Bile duct (tissue), 1 donor: ENCODE measurements around a stretch of chr10.

GRCh38 chr10:97024121-97024696 is 161.6 kb downstream of the SLIT1 start:
- PRO-cap: no peak

DNA sequence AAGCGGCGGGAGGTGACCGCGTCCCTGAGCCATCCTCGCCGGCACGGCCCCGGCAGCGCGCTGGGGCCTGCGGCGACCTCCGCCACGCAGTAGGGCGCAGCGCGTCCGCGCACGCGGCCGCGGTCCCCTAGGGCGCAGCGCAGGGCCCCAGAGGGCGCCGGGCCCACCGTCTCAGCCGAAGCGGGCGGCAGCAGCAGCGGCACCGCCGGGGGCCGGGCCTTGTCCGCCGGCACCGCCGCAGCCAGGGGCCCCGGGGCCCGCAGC is 497 bp downstream of the FRAT2 start:
- PRO-cap: no peak

GRCh38 chr10:97380335-97381226 is 20.6 kb downstream of the RRP12 start:
- PRO-cap: no peak

DNA sequence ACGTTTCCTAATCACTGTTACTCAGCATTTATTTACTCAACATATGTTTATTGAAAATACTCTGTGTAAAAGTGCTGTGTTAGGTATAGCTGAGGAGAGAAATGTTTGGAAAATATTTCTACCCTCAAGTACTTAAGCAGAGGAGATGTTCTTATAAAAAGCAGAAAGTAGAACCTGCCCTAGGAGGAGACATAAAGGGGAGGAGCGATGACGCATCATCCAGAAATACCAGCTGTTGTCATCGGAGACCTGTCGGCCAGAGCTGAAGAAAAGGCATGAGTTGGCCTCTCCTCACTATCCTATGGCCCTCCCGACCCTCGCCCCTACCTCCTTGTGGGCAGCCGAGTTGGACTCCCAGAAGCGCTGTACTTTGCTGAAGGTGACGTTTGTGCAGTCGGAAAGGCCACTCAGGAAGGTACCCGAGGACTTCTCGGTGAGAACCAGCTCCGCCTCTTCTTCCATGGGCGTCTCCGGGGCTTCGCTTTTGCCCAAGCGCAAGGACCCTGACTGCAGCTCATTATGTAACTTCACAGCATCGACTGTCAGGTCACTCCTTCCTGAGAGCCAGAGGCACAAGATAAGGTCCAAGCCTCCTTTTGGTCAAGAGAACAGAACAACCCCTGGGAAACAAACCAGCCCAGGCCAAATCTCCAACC is 1.0 kb downstream of the RRP12 start:
- PRO-cap: no peak

DNA sequence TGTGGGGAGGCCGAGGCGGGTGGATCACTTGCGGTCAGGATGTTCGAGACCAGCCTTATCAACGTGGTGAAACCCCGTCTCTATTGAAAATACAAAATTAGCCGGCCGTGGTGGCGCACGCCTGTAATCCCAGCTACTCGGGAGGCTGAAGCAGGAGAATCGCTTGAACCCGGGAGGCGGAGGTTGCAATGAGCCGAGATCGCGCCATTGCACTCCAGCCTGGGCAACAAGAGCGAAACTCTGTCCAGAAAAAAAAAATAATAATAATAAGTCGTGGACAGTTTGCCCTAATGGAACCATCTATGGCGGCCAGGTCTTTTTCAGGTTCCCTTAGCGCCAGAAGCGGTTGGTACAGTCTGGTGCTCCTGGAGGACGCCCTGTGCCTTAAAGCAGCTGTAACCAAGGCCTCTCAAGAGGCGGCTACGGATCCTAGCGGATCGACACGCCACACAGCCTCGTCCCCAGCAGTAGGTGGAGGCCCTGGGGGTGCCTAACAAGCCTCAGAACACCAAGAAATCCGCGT is 858 bp downstream of the PGAM1 start:
- PRO-cap: no peak

DNA sequence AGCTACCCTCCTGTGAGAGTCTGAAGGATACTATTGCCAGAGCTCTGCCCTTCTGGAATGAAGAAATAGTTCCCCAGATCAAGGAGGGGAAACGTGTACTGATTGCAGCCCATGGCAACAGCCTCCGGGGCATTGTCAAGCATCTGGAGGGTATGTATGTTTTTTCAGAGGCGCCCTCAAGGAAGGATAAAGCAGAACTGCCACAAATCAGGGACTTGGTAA is 4.9 kb downstream of the PGAM1 start:
- PRO-cap: no peak

GRCh38 chr10:97450600-97451034 is 4.6 kb downstream of the ZDHHC16 start:
- PRO-cap: no peak

- PRO-cap: no peak
Measured at GRCh38 chr10:97456527-97457205, 10.7 kb downstream of the ZDHHC16 start.

DNA sequence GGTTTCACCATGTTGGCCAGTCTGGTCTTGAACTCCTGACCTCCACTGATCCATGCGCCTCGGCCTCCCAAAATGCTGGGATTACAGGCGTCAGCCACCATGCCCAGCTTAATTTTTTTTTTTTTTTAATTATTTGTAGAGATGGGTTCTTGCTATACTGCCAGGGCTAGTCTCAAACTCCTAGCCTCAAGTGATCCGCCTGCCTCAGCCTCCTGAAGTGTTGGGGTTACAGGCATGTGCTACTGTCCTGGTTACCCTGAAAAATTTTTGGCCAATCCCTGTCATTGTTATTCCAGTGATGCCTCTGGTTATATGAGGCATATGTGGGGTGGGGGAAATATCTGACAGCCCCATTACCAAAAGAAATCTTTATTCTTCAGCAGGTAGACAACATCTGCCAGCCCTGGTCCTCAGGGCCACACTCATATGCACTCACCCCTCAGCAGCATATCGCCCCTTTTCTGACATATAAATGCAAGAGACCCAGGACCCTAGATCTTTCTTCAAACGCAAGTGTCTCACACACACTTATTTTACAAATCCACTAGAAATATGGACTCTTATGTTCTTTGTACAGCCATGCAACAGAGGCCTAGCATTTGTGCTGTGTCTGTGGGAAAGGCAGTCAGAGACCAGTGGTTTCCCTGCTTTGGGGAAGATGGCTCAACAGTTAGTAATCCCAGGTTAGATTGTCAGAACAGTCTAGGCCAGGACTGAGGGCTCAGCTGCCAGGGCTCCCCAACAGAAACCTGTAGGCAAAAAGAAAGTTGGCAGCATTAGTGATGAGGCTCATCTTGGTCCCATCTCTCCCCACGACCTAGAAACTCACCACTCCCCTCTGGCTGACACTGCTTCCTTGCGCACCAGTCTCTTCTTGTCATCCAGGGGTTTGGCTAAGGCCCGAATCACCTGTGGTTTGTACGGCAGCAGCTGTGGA is 12.3 kb downstream of the ZDHHC16 start:
- PRO-cap: no peak

- PRO-cap: bidirectional peak, plus-strand start at chr10:97497845, minus-strand start at chr10:97497796
Measured at GRCh38 chr10:97497406-97498036, 701 bp downstream of the MMS19 start.

DNA sequence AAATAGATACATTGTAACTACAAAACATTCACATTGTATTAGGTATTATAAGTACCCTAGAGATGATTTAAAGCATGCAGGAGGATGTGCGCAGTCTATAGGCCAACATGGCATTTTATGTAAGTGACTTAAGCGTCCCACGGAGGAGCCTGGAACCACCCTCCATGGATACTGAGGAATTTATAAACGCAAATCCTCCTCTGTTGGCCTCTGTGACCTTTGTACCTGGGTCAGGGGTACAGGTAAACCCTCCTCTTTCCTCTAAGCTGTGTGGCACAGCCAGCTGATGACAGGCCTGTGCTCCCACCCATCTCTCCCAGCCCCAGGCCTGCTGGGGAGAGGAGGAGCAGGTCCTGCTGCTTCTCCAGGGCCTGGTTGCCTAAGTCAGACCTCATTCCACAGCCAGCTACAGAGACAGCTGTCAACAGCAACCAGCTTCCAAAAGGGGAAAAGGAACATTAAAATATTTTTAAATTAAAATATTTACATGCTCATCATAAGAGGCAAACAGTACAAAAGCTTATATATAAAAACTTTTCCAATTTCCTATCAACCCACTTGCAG is 5.0 kb downstream of the AVPI1 start:
- PRO-cap: no peak

GRCh38 chr10:97684381-97685504 is 2.3 kb downstream of the AVPI1 start:
- PRO-cap: no peak

GRCh38 chr10:97707598-97707847 is 6.0 kb upstream of the MARVELD1 start:
- PRO-cap: no peak

DNA sequence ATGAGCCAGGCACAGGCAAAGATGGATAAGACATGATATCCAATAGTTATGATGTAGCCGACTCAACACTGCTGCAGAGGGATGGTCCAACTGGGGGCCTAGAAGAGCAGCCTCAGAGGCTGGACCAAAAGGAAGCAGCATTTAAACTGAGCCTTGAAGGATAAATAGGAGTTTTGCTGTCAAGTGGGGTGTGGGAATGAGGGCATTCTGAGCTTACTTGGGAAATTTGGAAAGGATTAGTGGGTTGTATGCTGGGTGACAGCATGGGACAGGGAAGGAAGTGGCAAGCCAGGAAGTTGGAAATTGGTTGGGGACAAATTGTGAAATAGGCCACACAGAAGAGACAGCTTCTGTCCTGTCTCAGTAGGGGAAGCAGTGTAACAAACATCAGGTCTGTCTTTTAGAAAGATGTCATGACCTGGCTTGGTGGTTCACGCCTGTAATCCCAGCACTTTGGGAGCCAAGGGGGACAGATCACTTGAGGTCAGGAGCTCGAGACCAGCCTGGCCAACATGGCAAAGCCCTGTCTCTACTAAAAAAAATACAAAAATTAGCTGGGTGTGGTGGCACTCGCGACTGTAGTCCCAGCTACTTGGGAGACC is 1.4 kb upstream of the MARVELD1 start:
- PRO-cap: no peak

GRCh38 chr10:97742632-97743869 is 6.1 kb downstream of the ZFYVE27 start:
- PRO-cap: no peak

GRCh38 chr10:97764382-97765214 is 7.2 kb downstream of the SFRP5 start:
- PRO-cap: no peak

DNA sequence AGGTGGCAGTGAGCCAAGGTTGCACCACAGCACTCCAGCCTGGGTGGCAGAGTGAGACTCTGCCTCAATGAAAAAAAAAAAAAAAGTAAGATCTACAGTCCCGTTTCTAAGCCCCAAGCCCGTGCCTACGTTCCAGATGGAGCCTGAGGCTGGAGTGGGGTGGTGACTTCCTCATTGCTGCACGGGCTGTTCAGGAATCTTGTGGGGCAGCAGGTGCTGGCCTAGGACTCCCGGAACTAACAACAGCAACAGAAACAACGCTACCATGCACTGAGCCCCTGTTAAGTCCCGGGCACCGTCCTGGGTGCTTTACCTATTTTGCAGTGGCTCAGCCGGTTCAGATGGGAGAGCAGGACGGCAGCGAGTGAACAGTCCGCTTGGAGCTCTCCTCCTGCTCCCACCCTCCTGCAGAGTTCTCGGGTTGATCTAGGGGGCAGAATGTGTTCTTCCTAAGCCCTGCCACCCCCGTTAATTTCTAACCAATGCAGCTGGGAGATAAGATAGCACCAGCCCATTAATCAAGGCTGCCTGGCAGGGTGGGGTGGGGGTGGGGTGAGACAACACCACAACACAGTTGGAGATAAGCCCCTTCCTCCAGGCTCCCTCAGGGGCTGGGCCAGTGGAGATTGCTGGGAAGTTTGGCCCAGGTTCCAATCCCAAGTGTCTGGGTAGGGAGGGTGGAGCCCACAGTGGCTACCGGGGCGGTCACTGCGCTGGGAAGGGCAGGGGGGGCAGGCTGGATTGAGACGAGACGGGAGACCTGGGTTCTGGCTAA is 17.0 kb upstream of the SFRP5 start:
- PRO-cap: unidirectional peak, plus-strand start at position 340 of the sequence; bidirectional peak, plus-strand start at position 725 of the sequence, minus-strand start at position 415 of the sequence

GRCh38 chr10:98391427-98391990 is 23.5 kb downstream of the PYROXD2 start:
- PRO-cap: no peak

DNA sequence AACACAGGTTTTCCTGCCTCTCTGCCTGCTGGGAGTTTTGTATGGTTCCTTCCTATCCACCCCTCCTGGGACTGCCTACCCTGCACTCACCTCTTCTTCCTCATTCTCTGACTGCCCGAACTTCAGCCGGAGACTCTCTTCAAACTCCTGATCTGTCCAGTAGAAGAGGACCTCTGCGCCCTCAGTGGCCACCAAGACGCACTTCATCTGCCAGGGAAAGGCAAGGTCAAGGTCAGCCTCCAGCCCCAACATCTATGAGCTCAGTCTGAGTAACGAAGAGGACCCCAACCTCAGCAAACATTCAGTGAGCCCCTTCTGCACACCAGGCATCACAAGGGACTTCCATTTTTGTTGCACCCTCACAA is 3.7 kb downstream of the HPS1 start:
- PRO-cap: no peak

DNA sequence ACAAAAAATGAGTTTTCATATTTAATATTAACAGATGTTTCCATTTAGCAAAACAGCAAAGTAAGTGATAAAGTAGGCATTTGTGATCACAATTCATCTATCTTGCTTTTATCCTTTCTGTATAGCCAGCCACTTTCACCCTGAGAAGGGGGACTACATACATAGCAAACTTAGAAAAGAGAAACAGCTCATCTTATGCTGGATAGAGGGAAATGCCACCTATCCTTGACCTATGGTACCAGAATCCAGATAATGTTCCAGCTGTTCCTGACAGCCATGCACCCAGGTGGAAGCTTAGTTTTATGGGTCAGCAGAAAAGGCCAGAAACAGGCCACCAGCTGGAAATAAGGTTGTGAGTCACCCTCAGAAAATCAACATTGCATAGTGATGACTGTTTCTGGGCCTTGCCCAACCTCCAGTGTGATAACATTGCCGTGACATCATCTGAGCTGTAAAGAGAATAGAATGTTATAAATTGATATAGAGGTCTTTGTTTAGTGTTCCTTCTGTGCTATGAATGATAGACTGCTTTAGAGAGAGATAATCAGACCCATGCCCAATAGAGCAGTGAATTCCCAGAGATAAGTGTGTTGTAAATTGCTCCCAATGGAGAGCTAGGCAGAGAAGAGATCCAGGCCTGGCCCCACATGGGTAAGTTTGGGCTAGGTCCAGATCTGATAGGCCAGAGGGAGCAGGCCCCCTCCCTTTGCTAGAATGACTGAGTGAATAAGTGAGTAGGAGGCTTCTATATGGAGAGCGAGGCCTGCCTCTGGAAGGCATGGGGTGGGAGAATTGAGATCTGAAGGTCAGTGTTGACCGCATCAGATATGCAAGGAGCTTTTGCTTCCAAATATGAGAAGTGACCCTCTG is 14.1 kb upstream of the HPS1 start:
- PRO-cap: no peak